Metanephros (tissue), 2 donors: ENCODE measurements around the gene EXO5.

DNA sequence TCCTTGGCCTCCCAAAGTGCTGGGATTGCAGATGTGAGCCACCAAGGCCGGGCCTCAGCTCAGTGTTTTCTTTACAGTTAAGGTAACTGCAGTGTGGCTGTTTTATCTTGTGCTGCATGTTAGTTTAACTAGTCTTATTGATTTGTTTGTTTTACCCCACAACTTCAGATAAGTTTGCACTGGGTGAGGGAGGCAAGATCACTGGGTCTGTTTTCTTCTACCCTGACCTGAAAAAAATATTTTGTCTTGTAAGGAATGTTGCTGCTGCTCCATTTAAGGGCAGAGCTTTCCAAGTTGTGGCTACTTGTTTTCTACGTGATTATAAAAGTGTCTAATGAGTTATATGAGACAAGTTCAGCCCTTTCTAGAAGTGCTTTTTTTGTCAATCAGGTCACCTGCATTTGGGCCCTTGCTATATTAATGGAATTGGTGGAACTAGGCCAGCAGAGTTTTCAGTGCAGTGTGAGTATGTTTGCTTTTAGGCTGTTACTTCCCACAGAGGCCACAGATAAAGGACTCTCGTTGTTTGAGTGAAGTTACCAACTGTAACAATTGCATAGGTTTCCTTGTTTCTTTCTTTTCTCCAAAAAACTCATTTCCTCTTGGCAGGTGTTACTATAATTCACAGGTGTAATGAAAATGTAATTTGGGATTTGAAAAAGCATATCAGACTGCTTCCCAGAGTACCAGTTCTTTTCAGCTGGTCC lies 10.8 kb downstream of the SMAP2 start:
- RAMPAGE, long total RNA = no peak

- RAMPAGE, long total RNA = no peak
Measured at GRCh38 chr1:40391629-40392298, 18.2 kb downstream of the SMAP2 start.

DNA sequence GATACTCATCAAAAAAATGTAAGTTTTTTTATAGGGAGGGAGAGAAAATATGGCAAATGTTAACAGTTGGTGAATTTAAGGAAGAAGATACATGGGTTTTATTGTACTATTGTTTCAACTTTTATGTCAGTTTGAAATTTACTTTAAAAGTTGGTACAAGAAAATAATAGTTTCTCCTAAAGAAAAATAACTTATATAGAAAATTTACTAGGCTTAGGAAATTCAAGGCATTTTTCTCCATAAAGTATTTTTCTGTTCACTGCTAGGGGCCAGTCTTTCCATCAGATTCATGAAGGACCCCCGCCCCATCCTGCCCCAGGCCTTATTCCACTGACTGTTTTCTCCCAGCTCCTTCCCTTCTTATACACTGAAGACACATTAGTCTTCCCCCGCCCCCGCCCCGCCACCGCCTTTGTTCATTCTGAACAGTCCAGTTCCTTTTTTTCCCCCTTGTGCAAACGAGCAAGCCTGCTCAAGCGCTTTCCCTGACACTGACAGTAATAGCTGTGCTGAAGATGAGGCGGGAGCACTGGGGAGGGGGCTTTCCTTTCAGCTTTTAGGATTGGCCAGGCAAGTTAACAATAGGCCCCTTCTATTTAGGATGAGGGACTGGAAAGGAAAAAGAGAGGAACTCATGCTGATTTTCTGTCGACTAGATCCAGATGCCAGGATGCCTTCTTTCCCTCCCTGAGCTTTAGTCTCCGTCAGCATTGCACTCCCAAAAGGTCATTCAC lies 29.0 kb upstream of the ZFP69B start:
- RAMPAGE, long total RNA = no peak

GRCh38 chr1:40508352-40509537 lies at the start of gene EXO5:
Gene EXO5, plus strand, starts transcription at chr1:40508767.
- RAMPAGE, long total RNA = no peak

DNA sequence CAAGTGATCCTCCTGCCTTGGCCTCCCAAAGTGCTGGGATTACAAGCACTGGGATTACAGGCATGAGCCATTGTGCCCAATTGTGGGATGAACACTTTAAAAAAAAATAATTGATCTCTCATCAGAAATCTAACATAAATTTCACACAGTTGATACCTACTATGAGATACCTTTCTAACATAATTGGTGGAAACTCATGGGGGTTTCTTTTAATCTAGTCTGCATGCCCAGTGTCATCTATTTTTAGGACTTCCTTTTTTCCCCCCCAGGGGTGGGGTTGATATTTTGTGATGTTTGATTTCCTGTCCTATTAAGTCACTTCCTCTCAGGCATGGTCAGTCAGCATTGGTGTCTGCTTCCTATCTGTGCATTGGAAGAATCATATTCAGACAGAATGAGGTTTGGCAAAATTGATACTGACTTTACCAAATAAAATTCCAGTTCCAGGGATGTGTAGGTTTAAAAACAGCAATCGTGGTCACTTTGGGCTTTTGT lies 21.5 kb downstream of the NFYC start:
- RAMPAGE, long total RNA = no peak

DNA sequence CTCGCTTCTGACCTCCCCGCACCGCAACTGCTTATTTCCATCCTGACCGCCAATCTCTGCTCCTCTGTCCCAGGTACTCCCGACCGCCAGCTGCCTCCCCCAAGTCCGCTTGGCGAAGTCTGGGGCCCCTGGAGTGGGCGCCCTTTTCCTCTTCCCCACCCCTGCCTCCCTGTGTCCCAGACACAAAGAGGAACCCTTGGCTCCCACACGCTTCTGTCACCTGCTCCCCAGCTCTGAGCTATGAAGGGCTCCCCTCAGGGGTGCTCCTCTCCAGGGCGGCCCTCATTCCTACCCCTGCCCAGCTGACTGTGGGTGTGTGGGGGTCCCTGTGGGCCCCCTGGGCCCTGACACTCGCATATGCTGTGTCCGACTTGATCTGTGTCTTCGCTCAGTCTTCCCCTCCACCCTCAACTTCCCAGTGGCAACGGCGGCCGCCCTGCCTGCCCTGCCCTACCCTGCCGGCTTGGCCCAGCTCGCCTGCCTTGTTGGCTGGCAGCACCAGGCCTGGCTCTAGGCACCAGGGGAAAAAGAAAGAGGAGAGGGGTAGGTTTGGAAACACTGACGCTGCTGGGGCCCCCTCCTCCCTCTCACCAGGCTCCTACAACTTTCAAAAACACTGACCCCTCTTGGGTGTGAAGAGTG lies 1.1 kb downstream of the KCNQ4 start:
- RAMPAGE, long total RNA = no peak

DNA sequence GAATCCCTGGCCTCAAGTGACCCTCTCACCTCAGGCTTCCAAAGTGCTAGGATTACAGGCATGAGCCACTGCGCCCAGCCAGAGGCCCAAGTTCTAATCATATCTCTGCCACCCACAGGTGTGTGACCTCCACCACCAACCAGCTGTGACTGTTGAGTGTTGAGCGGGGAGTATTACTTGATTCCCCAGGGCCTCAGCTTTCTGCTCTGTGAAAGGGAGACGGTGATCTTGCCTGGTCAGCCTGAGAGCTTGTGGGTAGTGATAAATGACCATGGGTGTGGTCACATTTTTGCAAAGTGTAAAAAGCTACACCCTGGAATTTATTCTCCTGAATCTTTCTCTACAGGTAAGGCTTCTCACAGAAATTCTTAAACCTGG lies 1.9 kb upstream of the CITED4 start:
- RAMPAGE, long total RNA = no peak

DNA sequence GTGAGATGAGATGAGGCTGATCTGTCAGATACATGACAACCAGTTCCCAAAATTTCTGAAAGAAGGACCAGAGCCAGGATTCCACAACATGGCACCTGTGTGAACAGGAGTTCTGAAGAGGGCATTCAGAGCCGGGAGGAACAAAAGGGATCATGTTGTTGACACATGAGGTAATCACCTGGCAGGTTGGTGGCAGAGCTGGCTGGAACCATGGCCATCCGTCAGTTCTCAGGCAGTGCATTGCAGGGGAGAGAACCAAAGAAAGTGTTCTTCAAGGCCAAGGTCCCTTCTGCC lies 49.3 kb upstream of the CTPS1 start:
- RAMPAGE, long total RNA = no peak

DNA sequence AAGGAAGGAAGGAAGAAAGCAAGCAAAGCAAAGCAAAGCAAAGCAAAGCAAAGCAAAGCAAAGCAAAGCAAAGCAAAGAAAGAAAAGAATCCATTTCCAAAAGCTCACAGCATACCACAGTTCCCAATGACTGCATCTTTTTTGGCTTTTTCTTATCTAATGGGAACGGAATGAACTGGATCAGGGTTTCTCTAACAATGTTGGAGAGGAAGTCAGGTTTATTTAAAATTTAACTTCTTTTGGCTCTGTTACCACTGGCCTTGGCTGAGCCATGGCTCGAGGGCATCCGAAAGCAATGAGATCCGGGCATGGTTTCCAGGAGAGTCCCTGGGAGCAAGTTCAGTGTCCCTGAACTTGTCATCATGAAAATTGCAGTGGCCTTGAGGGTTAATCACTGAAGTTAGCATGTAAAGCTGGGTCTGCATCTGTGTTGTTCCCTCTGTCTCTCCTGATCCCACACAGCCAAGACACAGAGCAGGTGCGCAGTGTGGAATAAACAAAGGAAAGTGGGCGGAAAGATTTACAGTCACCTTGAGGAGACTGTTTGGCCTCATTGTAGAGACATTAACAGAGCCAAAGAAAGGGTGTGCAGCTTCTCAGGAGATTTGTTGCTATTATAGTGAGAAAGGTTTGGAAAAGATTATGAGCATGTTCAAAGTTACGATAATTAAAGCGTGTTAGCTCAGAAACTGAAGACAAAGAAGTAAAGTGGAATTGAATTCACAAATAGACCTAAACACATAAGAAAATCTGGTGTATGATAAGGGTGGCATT lies 34.4 kb upstream of the CTPS1 start:
- RAMPAGE, long total RNA = no peak

DNA sequence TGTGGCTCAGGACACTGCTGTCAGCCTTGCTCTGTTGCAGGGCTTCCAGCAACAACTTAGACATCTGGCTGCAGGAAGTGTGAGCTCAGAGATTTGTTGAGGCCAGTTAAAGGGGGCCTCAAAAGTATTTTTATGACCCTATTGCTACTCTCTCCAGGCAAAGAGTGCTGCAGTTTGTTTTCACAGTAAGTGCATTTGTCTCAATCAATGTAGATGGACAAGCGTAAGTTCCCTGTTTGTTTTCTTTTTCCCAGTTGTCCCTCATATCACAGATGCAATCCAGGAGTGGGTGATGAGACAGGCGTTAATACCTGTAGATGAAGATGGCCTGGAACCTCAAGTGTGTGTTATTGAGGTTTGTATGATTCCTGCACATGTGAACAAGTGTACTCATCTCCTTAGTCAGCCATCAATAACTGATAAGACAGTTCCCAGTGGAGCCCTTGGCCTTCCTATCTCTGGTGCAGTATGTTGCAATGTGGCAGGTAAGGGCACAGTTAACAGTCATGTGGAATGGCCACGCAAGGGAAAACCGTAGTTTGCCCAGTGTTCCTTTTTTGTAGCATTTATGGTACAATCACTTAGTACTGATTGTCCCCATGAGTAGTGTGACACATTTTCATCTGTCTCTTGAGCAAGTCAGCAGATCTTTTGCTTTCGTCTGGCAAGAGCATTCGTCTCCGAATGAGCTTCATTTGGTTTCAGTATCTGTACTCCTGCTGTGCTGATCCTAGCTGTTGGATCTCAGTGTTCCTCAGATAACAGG lies 7.8 kb downstream of the CTPS1 start:
- RAMPAGE, long total RNA = no peak

- RAMPAGE, long total RNA = no peak
Measured at GRCh38 chr1:41008360-41009001, 13.0 kb downstream of the SLFNL1 start.

- RAMPAGE, long total RNA = no peak
Measured at GRCh38 chr1:41100783-41101264, 79.3 kb upstream of the SLFNL1 start.

- RAMPAGE, long total RNA = no peak
Measured at GRCh38 chr1:41239930-41240618, 2.0 kb downstream of the SCMH1 start.

DNA sequence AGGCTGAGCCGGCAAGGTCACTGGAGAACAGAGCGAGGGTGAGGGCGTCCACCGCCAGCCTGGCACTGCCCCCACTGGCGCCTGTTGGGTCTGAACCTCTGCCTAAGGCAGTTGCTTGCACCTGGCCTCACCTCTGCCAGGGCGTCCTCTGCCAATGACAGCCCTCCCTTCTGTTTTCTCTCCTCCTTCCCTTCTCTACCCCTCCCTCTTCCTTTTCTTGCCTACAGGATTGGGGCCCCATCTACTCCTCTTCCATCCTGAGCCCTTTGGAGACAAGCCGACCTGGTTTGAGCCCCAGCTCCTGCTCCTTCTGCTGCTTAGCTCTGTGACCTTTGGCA lies 65.1 kb downstream of the EDN2 start:
- RAMPAGE, long total RNA = no peak

DNA sequence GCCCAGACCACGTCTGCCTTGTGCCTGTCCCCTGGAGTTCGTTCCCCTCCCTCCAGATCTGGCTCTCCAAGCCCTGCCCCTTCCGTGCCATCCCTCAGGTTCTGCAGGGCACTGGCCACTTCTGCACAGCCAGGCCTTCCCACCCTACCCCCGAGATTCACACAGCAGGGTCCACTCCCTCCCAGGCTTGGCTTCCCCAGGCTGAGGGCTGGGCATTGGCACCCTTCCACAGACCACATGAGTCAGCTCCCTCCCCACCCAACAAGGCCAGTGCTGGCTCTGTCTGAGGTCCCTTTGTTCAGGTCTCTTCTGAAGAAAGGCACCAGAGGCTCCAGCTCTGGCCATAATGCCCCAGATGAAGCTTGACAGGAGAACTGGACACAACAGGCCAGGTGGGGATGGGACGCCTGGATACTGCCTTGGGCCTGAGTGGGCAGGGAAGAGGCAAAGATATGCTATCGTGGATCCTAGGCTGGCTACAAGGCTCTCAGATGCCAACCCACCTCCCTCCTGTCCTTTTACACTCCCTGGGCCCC lies 51.5 kb downstream of the EDN2 start:
- RAMPAGE, long total RNA = no peak

DNA sequence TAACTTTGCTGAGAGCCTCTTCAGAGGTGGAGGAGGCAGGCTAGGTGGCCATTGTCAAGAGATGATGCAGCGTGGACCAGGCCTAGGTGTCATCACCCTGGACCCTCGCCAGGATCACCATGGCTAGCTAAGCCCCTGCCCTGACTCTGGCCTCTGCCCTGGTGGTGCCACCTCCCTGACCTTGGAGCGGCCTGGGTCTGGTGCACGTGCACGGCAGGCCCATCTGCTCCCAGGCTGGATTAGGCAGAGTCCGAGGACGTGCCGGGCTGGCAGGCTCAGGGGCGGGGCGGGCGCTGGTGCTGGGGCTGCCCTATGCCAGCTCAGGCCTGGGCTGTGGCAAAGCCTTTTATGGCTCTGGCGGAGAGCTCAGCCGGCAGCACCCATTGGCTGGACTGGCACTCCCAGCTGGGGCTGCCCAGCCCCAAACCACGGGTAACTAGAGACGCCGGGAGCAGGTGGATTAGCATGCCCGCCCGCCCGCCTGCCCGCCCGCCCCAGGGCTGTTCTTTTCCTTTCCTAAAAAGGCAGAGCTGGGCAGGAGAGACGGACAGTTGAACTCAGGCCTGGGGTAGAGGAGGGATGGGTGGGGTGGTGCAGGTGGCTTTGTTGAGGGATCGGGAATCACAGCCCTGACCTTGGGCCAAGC lies 17.1 kb upstream of the EDN2 start:
- RAMPAGE, long total RNA = no peak

- RAMPAGE, long total RNA = no peak
Measured at GRCh38 chr1:41516035-41516584, 31.6 kb upstream of the EDN2 start.

DNA sequence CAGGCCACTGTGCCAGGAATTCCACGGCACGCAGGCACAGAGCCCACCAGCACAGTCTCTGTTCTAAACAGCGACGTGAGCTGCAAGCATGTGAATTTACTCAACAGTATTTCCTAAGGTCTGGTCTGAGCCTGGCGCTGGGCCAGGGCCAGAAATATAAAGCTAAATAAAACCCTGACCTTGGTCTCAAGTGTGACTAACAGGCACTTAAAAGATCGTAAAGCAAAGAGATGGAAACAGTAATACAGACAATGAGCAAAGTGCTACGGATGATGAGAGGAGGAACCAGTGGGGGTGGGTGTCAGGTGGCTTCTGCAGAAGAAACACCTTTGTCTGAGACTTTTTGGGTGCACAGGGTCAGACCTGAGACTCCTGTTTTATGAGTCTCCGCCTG lies 53.3 kb upstream of the EDN2 start:
- RAMPAGE, long total RNA = no peak

- RAMPAGE, long total RNA = no peak
Measured at GRCh38 chr1:41623255-41623631, 138.8 kb upstream of the EDN2 start.

DNA sequence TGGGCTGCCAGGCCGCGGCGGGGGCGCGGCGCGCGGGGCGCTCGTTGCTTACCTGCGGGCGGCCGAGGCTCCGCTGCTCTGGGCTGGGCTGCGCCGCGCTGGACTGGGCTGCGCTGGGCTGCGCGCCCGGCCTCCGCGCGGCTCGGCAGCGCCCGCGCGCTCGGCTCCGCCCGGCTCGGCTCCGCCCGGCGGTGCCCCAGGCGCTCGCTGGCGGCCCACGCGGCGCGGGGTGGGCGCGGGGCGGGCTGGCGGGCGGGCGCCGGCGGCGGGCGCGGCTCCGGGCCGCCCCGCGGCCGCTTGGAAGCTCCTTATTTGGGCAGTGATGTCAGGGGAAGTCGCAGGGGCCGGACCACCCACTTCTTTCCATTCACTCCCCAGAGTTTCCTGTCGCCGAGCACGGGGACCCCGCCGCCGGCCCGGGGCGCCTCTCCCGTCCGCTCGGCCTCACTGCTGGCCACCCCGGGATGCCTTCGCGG lies 177.6 kb upstream of the EDN2 start:
- RAMPAGE, long total RNA = no peak